HL-60 (cell line): Measurements from ENCODE around the gene RALGPS1.

GRCh38 chr9:124593652-124594184 is 86.5 kb upstream of the NR5A1 start:
- RRBS, result no CpG with 5 or more reads among the region's 4 CpGs

- RRBS, result no CpG with 5 or more reads among the region's 19 CpGs
Measured at GRCh38 chr9:124873468-124874254, 11.7 kb downstream of the ARPC5L start.

- RRBS, result no CpG with 5 or more reads among the region's 20 CpGs
Measured at GRCh38 chr9:124874768-124875446, 13.0 kb downstream of the ARPC5L start.

DNA sequence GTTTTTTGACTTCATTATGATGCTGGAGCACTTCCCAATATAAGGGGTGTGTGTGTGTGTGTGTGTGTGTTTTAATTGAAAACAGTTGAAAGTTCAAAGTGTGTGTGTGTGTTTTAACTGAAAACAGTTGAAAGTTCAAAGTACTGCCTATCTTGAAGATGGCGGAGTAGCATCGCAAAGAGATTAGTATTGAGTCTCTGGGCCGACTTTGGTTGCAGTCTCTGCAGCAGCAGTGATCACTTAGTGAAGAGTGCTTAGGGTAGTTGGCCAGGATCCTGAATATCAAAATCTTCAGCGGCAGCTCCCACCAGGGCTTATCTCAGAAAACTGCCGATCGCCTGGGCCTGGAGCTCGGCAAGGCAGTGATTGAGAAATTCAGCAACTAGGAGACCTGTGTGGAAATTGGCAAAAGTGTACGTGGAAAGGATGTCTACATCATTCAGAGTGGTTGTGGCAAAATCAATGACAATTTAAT is 7.1 kb upstream of the SCAI start:
- RRBS, result no CpG with 5 or more reads among the region's 8 CpGs

- RRBS, result no CpG with 5 or more reads among the region's 6 CpGs
Measured at GRCh38 chr9:125475315-125475860, 213.8 kb downstream of the GAPVD1 start.

- RRBS, result no CpG with 5 or more reads among the region's 5 CpGs
Measured at GRCh38 chr9:125485393-125485805, 221.6 kb downstream of the MAPKAP1 start.

DNA sequence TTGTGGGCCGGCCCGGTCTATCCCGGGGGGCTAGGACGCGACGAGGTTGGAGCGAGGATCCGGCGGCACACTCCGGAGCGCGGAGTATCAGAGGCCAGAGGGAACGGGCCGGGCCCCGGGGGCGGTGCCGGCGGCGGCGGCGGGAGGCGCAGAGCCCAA is 861 bp upstream of the PBX3 start:
- RRBS, result 2% methylated on average over 15 of the region's 22 CpGs

DNA sequence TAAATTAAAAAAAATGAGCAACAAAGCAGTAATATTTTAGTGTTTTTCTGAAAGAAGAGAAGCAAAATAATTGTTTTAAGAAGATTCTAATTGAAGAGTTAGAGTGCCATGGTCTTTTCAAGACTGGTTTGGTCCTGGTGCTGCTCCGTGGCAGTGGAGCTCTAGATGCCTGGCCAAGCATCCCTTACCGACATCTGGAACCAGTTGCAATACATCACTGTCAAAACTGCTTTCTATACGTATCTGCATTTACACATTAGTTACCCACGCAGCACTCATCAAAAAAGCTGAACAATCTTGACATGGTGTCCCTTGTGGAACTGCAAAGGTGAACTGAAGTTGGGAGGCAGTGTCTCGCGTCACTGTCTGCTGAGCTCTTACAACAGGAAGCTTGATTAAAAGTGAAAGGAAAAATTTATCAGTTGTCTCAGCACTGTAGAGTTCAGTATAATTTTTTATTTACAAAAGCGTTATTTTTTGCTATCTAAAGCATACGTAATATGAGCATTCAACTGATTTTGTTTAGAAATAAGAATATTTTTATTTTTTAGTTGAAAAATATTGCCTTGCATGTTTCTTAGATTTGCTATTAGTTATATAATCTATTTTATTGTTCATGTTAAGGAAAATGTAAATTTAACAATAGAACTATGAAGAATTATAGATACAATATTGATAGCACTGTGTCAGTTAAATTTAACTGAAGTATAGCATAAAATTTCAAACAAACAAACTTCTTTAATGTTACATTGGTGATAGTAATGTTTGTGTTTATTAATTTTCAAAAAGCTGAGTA is 82.7 kb downstream of the PBX3 start:
- RRBS, result no CpG with 5 or more reads among the region's 8 CpGs

DNA sequence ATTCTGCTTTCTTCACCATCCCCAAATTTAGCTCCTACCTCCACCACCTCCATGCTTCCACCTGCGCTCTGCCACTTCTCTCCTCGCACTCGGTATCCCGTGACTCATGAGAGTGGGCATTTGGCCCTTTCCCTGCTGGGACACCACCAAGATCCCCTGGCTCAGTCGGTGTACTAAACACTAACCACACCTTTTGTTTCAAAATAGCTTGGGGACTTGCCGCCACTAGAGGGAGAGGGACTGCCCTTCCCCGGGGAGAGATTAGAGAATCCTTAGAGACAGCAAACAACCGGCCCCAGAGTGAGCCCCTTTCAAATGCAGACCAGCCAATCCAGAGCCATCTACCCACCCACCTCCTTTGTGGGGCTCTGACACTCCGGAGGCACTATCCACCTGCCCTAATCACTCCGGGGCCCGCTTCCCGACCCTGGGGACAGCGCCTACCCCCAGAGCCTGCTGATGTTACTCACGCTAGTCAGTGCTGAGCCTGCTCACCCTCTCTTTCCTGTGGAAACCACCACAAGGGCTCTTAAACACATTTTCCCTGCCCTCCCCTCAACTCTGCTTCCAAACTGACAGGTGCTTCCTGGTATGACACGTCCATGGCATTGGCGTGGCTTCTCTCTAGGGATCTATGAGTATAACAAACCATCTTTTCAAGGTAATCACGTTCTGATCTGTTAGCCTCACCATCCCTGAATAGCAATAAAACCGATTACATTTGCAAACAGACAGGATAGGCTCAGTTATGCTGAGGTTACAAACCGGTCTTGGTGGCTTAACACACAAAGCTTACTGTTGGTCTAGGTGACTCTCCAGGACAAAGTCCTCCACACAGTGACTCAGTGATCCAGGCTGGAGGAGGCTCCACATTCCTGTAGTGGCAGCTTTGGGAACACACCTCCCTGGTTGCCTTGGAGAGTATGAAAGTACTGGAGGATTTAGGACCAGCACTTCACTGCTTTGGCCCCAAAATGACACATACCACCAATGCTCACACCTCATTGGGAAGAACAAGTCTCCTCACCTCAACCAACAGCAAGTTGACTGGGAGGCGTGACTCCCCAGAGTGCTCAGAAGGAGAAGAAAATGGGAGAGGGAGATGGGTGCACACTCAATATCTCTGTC is 180.1 kb upstream of the MVB12B start:
- RRBS, result 24% methylated on average over 2 of the region's 20 CpGs

DNA sequence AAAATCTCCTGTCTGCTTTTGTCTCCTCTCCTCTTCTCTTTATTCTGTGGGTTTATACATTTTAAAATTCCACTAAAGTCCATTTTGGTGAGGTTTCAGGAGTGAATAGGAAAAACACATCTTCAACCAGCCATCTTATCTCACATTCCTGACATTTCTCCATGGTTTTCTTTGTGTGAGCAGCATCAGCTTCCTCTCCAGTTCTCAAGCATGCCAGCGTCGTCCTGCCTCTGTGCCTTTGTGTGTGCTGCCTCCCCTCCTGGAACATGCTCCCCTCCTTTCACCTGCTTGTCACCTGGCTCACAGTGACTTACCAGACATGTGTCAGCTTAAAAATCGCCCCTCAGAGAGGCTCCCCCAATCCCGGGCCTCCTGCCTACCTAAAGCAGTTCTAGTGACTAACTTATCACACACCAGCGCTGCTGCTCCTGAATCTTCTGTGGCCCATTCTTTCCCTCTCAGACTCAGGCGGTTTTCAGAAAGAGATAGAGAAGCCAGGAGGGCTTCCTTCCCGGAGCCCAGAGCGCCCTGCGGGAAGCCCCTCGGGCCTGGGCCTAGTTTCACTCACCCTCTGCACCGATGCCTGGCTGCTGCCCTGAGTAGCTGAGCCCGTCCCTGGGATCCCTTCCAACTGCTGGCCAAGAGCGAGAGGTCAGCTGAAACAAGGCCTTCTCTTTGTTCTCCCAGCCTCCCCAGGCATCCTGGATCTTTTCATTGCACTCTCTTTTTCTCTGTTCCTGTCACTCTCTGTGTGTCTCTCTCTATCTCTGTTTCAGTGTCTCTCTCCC is 51.2 kb upstream of the MVB12B start:
- RRBS, result no CpG with 5 or more reads among the region's 13 CpGs

GRCh38 chr9:126327503-126328299 is 1.1 kb downstream of the MVB12B start:
- RRBS, result no CpG with 5 or more reads among the region's 13 CpGs

- RRBS, result no CpG with 5 or more reads among the region's 4 CpGs
Measured at GRCh38 chr9:126334801-126335493, 8.3 kb downstream of the MVB12B start.

DNA sequence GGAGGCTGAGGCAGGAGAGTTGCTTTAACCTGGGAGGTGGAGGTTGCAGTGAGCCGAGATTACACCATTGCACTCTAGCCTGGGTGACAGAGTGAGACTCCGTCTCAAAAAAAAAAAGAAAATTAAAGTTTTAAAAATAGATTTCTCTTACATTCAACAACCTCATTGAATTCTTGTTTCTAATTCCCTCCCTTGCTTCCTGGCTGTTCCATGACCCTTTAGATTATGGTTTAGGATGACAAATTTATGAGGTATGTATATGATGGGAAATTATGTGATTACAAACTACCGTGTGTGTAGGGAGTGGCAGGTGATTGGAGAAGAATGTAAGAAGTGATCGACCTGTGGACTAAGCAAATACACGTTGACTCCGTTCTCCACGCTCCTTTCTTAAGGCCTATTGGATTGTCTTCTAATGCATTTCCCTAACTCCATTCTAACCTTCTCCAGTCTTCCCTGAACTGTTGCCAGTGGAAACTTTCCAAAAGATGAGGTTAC is 36.5 kb downstream of the MVB12B start:
- RRBS, result no CpG with 5 or more reads among the region's 7 CpGs

GRCh38 chr9:126392861-126393450 is 66.3 kb downstream of the MVB12B start:
- RRBS, result no CpG with 5 or more reads among the region's 7 CpGs

DNA sequence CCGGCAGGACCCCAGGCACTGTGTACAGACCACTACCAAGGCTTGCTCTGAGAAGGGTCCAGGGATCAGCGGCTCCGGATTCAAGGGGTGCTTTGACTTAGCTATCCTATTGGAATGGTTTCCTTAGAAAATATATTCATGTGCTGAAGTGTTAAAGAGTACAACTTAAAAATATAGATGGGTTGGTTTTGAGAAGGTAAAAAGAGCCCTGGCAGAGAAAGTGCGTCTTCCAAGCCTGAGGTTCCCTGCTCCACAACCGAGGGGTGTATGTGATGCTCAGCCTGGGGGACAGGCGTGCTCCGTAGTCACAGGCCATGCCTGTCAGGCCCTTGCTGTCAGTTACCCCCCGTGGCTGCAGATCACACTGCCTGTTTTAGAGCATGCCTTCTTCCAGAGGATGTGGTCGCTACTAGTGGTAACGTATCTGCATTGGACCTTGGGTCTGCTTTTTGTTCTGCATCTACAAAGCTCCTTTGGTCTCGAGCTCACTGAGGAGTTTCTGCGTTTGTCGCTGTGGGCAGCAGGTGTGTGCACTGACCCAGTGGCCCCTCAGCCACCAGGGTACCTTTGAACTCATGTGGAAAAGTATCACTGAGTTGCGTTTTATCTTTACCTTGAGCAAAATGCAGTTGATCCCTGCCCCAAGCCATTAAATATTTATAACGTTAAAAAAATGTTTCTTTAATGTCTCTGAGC is 142.8 kb downstream of the MVB12B start:
- RRBS, result 77% methylated on average over 3 of the region's 15 CpGs

GRCh38 chr9:126499312-126499984 is 114.3 kb upstream of the LMX1B start:
- RRBS, result 7% methylated on average over 12 of the region's 41 CpGs

- RRBS, result no CpG with 5 or more reads among the region's 12 CpGs
Measured at GRCh38 chr9:126616842-126617467, 3.2 kb downstream of the LMX1B start.

- RRBS, result no CpG with 5 or more reads among the region's 7 CpGs
Measured at GRCh38 chr9:126791477-126791979, 13.3 kb upstream of the ZBTB43 start.

- RRBS, result no CpG with 5 or more reads among the region's 11 CpGs
Measured at GRCh38 chr9:126832003-126832926, 27.4 kb downstream of the ZBTB43 start.

DNA sequence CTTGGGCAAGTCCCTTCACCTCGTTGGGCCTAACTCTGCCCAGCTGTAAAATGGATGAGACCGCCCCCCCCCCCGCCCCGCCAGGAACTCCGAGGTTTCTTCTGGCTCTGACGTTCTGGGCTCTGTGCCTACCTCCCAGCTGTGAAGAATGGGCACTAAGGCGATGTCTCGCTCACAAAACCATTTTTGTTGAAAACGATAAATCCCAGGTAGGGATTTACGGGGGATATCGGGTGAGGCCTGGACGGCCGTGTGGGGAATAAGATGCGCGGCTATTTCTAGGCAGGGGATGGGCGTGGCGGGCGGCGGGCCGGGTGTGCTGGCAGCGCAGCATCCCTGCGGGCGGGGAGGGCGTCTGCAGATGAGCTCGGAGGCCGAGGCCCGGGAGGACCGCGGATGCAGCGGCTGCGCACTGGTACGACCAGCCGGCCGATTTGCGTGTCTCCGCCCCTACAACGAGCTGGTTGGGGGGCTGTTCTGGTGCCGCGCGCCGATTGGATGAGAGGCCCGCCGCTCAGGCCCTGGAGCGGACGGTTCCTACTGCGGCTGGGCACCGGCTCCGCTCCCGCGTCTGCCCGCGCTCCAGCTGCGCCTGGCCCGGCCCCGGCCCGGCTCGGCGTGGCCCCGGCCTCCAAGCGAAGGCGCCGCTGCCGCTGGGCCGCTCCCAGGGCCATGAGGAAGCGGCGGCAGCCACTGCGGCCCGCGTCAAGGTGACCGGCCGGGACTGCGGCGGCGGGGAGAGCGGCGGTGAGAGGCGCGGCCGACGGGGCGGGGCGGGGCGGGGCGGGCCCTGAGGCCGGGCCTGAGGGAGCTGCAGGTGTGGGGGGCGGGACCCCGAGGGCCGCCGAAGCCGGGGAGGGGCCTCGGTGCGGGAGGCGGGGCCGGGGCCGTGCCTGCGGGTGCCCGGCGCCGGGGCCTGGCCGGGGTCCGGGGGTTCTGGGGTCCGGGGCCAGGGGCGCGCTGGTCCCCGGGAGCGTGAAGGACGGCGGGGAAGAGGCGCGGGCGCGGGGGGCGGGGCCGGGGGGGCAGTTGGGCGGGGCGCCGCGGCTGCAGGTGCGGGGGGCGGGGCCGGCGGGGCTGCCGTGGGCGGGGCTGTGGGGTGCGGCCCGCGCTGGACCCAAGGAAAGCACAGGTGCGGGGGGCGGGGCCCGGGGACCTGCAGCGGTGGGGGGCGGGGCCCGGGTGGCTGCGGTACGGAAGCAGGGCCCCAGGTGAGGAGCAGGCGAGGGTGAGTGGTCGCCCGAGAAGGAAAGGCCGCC is at the start of gene RALGPS1:
Gene RALGPS1, plus strand, starts transcription at position 517 of the 1,259 bp plus-strand sequence.
- RRBS, result 3% methylated on average over 69 of the region's 139 CpGs